Mesenchymal stem cell of Wharton's jelly (primary cell): Measurements from ENCODE around the genes CCDC81, TRIM64B and TRIM49C.

DNA sequence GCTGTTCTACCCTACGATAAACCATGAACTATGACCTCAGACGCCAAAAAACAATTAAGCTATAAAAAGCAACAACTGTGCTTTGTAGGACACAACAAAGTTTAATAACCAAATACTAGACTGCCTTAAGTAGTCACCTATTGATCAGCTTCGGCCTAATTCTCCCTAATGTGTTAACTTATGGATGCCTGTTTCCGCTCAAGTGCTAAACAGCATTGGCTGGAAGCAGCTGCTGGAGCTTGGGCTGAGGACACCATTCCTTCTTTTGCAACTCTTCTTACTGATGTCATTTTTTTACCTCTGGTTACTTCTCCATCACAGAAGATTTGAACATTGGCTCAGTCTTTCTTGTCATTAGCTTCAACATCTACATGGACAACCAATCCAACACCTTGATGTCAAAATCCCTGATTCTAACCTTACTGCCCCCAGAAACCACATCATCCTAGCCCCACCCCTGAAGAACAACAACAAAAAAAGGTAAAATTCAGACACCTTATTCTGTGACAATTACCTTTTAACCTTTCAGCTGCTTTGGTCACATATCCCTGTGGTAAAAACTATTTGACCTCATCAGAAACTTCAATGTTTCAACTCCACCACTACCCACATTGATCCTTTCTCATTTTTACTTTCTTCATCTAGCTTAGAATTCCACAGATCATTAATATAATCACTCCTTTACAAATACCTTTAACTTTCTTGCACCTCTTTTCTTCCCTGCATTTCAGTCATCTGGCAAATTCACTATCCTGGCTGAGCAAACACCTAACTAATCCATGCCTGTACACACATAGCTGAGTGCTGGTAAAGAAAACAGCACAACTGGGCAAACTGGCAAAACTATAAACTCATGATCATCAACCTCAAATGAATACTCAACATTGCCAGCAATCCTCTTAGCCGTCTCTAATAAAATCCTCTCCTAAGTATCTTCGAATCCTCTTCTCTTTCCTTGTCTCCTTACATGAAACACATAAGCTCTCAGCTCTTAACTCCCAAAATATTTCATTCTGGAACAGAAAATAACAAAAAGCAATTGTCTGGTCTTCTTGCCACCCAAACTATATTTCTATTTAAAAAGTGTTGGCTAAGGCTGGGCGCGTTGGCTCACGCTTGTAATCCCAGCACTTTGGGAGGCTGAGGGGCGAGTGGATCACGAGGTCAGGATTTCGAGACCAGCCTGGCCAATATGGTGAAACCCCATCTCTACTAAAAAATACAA, 52.6 kb downstream of the PICALM start:
- CAGE, long polyA plus RNA: no peak

GRCh38 chr11:86032891-86034178, 35.5 kb downstream of the PICALM start:
- CAGE, long polyA plus RNA: no peak

- CAGE, long polyA plus RNA: no peak
Observed at GRCh38 chr11:86177228-86177683, 67.3 kb upstream of the EED start.

DNA sequence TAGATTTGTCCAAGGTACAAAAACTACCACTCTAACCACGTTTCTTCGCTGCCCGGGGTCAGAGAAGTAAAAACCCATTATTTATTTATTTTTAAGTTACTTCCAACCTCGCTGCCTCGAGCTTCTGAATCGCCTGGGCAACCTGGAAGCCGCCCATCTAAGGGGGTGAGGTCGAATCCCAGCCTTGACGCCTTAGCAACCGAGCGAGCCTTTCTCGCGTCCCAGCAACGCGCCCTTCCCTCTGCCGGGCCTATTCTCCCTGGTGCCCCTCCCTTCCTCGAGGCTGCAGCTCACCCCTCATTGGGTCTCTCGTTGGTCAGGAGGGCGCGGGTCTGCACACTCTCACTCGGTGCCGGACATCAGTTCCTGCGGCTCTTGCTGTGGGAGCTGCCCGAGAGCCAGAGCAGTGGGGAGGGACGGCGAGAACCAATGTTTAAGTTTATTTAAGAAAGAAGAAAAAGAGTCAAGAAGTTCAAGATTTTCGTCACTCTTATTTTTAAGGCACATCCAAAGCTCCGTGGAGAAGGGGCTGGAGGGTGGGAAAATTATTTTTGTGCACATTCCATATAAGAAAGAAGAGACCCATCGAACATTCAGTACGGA, at the start of gene CCDC81:
TSS of gene CCDC81 (plus strand) at position 345 of the 603 bp plus-strand sequence.
- CAGE, long polyA plus RNA: no peak

DNA sequence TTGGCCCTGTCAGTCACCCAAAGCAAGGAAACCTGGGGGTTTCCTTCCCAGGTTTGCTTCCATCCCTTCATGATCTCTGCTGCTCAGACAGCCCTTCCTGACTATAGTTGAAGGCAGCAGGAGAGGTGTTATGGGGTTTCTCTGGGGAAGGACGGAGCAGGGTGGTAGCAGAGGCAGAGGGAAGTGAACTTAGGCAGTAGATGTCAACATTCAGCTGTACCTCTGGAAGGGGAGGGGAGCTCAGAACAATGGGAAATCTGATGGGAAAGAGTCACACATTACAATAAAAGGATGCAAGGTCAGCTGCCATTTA, 81.8 kb downstream of the CCDC81 start:
- CAGE, long polyA plus RNA: no peak

DNA sequence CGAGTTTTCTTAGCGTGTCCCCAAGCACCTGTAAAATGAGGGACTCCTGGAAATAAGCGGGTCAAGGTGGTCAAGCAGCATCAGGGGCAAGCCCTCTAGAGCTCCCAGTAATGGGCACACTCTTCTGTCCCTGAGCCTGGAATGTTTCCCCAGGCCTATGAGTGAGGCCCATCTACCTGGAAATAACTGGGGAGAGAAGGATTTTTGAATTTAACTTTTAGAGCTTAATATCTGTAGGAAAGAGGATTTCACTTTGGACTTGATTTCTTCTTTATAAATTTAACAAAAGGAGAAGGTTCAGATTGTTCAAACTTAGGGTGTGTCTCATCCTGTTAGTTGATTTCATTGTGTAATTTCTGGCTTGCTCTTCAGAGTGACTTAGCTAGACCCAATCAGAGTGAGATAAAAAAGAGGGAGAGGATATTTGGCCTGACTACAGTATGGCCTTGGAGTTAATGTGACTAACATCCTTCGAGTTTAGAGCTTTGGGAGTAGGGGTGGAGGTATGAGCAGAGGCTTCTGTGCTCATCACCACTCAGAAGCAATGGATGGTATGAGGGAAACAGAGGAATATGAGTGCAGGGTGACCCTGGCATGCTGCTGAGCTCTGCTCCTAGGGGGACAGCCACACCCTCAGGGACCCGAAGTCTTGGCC, 183.4 kb downstream of the CCDC81 start:
- CAGE, long polyA plus RNA: no peak

DNA sequence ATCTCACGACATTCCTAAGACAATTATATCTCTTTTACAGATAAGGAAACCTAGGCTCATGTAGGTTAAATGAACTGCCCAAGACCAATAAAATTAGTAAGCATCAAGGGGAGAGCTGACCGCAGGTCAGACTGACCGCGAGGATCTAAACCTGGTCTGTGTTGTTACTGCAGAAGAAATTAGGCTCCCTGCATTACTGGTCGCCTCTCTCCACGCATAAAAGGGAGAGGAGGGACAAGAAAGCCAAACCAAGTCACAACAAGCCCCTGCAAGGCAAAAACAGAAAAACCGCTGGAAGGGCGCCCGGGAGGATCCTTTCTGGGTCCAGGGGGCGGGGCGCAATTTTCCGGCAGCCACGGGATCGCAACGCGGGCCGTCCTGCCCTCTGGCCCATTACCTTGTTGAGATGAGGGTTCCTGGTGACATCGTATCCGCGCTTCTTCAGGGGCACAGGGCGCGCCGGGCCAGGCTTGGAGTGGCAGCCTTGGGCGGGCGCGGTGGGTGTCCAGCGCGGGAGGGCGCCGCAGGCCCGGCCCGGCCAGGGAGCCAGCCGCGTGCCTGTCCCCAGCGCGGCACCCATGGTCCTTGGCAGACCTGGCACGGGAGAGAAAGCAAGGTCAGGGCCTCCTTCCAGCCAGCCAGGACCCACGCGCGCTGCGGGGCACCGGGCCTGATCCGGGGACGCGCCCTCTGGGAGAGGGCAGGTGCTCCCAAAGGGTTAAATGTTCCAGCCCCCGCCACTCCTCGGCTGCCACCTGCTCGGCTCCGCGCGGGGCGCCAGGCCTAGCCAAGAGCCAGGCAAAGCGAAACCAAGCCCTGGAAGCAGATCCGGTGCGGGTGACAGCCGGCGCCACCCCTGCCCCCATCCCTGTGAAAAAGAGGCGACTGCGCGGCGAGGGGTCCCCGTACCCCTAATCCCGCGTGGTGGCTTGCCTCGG, 128.7 kb upstream of the PRSS23 start:
- CAGE, long polyA plus RNA: no peak

GRCh38 chr11:86807697-86808504, 7.6 kb downstream of the PRSS23 start:
- CAGE, long polyA plus RNA: no peak

- CAGE, long polyA plus RNA: no peak
Observed at GRCh38 chr11:86982043-86982573, 26.9 kb upstream of the FZD4 start.

- CAGE, long polyA plus RNA: no peak
Observed at GRCh38 chr11:86982675-86983353, 27.6 kb upstream of the FZD4 start.

DNA sequence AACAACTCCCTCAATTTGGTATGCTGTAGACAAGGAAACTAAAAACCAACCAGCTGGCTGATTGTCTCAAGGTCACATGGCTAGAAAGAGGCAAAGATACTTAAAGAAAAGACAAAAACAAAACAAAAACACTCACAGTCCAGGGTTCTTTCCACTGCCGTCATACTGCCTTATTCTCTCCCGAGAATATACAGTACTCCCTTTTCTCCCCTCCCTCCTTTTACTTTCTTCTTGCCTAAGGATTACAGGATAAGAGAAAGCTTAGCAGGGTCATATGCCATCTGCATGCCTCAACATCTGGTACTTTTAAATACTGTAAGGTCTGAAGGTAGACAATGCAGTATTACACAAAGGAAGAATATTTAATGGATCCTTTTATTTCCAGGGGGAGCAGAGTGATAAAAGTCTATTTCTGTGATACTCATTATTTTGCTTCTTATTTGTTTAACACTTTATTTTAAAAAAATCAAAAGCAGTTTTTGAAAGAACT, 126.3 kb downstream of the NOX4 start:
- CAGE, long polyA plus RNA: no peak

- CAGE, long polyA plus RNA: no peak
Observed at GRCh38 chr11:89878423-89878661, at the start of gene TRIM64B. TSS of gene TRIM64B (minus strand) at chr11:89878487.

DNA sequence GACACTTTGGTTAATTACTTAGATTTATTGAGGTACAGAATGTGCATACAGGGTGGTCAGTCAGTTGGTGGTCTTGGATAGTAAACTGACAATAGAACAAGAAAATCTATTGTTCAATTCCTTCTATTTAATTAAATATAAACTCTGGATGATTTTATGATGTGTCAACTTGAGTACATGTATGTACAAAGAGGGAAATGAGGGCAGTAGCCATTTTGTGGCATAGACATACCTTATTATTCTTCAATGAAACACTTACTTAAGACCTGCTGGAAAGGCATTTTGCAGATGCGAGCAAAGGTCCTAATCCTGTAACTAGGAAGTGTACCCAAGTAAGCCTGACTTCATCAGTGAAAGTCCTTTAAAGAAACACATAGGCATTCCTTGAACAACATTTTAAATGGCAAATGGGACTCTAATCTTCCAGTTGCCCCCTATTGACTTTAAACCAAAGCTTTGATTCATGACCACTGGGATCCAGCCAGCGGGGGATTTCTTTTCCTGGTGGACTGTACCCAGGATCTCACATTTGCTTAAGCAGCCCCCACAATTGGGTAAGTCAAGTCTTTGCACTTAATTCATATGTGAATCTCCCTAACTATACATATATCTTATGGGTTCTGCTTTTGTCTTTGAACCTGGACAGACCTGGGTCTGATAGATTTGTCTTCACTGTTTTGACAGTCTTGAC, at the start of gene TRIM49C:
TSS of gene TRIM49C (plus strand) at position 416 of the 691 bp plus-strand sequence.
- CAGE, long polyA plus RNA: no peak

- CAGE, long polyA plus RNA: no peak
Observed at GRCh38 chr11:91981867-91982224, 242.8 kb upstream of the FAT3 start.

- CAGE, long polyA plus RNA: no peak
Observed at GRCh38 chr11:92226056-92226618, 1.5 kb downstream of the FAT3 start.

- CAGE, long polyA plus RNA: no peak
Observed at GRCh38 chr11:93542725-93543207, 425 bp downstream of the SMCO4 start.

DNA sequence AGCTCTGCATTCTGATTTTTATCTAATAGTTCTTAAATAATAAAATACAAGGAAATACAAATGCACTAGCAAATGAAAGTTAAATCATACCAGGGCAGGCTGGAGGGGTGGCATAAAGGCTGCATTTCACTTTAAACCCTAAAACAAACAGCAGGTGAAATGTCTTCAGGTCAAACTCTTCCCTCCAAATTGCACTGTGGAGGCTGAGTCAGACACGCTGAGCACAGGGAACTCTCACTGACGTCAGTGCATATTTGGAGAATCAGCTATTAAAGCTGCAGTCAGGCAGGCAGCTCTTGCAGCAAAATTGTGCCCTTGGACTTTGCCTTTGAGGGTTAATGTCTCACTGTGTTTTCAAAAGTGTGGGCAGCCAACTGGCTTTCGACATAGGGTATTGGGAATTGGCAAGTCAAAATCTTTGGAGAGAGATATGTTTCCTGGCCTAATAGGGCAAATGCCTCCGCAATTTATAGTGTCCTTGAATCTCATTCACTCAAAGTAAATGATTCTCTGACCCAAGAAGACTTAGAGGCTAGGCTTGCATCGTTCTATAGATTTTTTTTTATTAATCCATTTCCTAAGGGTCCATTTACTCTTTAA, 27.6 kb upstream of the SMCO4 start:
- CAGE, long polyA plus RNA: no peak

- CAGE, long polyA plus RNA: no peak
Observed at GRCh38 chr11:93654983-93655380, 6.5 kb upstream of the CEP295 start.

DNA sequence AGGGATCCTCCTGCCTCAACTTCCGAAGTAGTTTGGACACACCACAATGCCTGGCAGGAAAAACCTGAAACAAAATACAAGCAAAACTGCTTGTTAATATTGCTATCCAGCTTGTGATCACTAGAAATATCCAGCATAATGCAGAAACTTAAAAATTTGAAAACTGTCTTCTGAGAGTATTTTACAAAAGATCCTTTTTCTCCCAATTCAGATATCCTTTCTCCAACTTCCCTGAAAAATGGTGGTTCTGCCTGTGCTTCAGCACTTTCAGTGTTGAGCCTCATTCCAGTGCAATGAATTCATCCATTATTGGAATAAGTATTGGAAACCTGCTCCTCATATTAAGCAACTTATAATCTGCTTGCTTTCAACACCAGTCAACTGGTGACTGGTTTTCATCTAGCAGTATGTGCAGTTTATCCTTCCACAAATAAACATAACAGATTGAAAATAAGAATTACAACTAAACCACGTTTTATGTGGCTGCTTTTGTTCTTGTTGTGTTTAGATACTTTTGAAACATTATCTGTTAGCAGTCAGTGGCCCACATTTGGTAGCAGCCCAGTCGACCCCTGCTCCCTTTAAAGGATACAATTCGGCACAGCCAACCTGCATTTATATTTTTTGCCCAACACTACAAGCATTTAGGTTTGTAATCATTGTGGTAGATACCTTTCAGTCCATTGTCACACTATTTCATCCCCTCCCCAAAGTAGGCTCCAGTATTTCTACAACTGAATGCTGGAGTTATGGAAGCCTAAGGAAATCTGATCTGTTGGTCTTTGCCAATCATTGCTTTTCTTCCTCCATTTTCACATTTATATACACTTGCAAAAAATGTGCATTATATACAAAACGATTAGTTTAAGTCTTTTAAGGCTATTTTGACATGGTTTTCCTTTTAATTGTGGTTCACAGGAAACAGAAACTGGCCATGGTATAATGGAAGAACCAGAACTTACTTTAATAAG, 13.2 kb downstream of the TAF1D start:
- CAGE, long polyA plus RNA: no peak

DNA sequence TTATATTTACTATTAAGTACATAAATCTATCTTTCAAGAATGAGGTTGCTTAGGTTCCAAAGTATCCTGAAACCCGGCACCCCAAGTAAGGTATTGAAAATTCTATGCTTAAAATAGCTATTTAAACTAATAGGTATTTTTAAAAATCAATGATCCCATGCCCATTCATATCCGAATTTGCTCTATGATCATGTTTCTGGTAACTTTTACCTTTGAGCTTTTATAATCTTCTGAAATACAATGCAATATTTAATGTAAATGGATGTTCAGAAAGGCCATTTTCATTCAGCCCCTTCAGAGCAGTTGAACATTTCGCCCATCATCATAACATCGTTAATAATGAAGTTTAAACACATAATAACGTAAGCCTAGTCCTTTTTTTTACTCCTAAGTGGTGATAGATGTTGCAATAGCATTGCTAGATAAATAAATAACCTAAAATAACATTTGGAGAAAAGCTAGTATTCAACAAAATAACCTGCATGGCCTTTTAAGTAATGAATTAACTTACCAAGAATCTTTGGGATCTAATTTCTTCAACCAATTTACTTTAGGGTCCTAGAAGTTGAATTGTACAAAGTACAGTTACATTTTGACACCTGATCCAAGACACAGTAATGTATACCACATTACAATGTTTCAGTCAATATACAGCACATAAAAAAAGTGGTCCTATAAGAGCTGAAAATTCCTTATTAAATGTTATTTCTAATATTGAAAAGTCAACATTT, 9.9 kb downstream of the TAF1D start:
- CAGE, long polyA plus RNA: no peak